Body of pancreas (tissue), 2 donors: Measurements from ENCODE around the genes DEFB116 and TM9SF4.

DNA sequence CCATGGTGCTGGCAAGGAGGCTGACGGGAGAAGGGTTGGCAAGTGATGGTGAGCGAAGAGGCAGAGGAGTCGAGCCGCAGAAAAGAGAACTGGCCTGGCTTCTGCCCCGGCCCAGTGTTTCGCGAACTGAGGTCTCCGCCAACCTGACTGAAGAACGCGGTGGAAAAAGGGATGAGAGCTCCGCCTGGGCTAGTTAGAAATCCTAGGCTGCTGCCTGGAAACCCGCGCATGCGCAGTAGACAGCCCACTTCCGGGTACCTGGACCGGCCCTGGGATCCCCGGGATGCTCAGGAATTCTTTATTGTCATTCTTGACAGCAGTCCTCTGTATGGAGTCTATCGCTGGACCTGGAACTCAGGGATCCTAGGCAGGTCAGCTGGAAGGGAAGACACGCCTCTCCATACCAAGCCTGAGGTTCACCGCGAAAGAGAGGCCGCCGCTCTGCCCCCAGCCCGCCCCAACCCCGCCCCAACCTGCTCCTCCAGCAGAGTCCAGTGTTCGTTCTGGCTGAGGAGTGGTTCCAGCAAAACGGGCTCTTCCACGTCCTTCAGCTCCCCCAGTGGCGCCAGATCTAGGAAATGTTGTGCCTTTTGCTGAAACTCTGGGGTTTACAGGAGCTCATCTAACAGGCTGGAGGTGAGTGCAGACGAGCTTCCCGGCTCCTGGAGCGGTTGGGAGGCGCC, 1379.2 kb upstream of the DEFB115 start:
- PRO-cap: no peak
- RAMPAGE, long total RNA, 2 experiments: no peak in any of the 2 experiments

DNA sequence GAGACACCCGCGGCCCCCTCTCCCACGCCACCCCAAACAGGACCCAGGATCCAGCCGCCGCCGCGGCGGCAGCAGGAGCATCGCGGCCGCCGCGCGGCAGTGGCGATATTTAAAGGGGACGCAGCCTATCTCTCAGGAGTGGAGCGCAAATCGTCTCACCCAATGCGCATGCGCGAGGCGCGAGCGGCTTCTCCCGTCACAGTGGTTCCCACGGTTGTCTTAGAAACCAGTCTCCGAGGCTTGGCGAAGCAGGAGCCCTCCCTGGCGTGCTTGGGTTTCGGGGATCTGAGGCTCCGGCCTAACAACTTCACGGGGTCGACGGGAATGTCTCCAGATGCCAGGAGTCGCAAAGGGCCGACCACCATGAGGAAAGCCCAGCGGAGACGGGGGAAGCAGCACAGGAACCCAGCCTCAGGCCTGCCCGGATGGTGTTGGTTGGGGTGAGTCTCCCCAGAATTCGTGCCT, 973.4 kb upstream of the DEFB115 start:
- PRO-cap: no peak
- RAMPAGE, long total RNA, 2 experiments: no peak in any of the 2 experiments

DNA sequence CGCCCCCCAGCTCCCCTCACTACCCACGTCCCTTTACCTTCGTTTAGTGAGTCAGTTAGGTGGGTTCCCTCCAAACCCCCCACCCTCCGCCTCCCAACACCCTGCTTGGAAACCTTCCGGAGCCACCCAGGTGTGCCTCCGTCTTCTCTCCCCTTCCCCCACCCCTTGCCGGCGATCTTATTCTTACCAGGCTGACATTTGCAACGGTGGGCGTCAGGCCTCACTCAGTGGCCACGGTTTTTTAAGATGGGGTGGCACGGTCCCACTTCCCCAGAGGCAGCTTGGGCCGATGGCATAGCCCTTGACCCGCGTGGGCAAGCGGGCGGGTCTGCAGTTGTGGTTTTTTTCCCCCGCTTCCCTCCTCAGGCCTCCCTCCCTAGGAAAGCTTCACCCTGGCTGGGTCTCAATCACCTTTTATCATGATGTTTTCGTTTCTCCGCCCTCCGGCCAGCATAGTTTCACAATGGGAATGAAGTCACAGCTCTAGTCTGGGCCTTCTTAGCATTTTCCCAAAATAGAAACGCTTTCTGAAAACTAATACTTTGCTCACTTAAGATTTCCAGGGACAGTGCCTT, 345.0 kb upstream of the DEFB115 start:
- PRO-cap: no peak
- RAMPAGE, long total RNA, 2 experiments: no peak in any of the 2 experiments

GRCh38 chr20:31308479-31308823, at the start of gene DEFB116:
DEFB116 (minus strand) TSS chr20:31308585.
- PRO-cap: no peak
- RAMPAGE, long total RNA, 2 experiments: no peak in any of the 2 experiments

- PRO-cap: no peak
- RAMPAGE, long total RNA, 2 experiments: no peak in any of the 2 experiments
Measured at GRCh38 chr20:31515493-31516608, 1.6 kb downstream of the HM13 start.

DNA sequence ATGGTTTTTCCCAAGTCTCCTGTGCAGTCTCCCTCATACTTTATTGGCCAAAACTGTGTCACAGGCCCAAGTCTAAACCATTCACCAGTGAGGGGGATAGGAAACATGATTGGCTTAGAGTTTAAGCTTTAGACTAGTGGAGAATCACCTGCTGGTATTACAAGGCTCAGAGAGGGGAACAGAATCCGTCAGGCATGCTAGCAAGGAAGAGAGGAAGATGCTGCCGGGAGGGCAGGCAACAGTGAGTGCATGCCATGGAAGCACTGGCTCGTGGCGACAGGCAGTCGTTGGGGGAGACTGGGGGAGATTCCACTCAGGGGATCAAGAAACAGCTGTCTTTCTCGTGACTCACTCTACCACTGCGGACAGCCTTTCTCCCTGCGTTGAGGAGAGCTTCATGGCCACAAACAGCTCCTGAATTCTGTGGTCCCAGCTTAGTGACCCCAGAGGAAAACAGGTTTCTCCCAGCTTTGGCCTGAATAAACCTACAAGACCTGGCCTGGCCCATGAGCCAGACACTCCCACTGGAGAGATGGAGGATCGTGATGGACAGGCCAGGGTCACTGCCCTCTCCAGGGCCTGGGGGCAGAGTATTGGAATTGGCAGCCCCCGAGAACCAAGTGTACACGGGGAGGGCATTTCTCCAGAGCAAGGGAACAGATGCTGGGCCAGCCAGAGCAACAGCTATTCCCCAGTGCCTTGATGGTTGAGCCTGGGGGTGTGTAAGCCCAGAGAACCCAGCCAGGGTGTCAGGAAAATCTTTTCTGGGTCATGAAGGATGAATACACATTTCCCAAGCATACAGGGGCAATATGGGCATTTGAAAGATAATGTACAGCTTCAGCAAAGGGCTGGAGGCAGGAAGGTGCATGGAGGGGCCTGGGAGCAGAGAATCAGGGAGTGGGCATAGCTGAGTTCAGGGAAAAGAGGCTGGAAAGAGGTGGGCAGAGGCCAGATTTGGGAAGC, 4.5 kb downstream of the MCTS2 start:
- PRO-cap: no peak
- RAMPAGE, long total RNA, 2 experiments: no peak in any of the 2 experiments

DNA sequence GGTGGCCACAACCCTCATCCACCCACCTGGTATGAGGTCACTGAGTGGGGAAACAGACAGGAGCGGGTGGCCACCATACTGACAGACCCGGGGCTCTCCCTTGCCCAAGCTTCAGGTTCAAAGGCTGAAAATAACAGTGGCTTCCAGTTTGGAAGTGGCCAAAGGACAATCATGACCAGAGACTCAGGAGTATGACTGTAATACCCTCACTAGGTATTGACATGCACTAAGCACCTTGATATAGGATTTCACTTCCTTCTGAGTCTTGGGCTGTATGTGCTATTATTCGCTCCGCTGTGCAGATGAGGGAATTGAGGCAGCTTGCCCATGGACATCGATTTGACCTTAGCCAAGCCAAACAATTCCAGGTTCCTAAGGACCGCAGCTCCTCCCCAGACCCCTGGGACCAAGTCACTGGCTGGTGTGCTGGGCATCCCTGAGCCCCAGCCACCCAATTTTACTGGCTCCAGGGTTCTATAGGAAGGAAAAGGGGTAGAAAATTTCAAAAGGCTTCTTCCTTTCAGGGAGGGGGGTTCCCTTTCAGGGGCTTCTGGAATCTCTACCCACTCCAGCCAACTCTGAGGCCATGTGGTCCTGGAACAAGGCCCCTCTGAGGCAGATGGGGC, 23.1 kb downstream of the MCTS2 start:
- PRO-cap: no peak
- RAMPAGE, long total RNA, 2 experiments: no peak in any of the 2 experiments

- PRO-cap: no peak
- RAMPAGE, long total RNA, 2 experiments: no peak in any of the 2 experiments
Measured at GRCh38 chr20:31594255-31594689, 10.8 kb upstream of the ID1 start.

GRCh38 chr20:31674835-31675628, 37.3 kb downstream of the COX4I2 start:
- PRO-cap: unidirectional peak, minus-strand start at chr20:31675007
- RAMPAGE, long total RNA, 2 experiments: no peak in any of the 2 experiments

DNA sequence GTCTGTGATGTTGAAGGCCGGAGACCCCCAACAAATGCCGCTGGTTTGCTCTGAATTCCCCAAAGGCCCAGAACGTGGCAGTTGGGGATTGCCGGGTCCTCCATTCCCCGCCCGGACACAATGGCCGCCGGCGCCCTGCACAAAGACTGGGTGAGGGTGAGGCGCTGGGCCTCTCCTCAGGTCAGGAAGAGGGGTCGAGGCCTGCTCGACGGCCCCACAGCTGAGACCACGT, 419 bp upstream of the BCL2L1 start:
- PRO-cap: bidirectional peak, plus-strand start at position 103 of the sequence, minus-strand start at position 148 of the sequence
- RAMPAGE, long total RNA, 2 experiments: no peak in any of the 2 experiments

DNA sequence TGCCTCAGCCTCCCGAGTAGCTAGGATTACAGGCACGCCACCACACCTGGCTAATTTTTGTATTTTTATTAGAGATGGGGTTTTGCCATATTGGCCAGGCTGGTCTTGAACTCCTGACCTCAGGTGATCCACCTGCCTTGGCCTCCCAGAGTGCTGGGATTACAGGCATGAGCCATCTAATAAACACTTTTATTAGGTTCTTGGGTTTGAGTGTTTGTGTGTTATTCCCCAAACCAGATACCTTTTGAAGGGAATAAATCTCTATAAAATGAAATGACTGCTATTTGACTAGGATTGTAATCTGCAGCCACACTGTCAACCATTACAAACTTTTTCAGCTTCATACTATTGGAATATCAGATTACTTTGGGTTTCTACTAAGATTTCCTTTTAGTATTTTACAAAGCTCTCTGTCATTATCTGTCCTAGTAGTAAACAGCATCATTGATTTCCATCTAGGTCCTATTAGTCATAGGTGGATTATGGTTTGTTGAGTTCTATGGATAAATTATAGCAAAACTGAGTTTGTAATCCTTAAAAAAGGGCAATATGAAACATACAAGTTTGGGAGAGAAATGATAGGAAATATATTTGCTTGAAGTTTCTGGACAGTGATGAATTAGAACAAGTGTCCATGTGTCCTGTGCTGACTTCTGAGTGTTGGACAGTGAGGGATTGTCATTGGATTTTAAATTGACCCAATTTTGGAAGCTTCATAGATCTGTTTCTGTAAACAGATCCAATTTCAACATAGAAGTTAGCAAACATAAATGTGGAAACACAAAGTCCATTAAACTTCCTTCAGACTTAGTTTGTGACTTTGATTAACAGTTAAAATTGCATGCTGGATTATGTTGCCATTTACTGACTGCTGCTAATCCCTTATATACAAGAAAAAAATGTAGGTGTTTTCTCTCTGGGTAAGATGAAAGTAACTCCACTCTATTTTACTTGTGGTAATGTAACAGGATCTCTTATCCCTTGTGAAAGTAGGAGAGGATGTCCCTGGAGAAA, 6.7 kb downstream of the TPX2 start:
- PRO-cap: no peak
- RAMPAGE, long total RNA, 2 experiments: no peak in any of the 2 experiments

DNA sequence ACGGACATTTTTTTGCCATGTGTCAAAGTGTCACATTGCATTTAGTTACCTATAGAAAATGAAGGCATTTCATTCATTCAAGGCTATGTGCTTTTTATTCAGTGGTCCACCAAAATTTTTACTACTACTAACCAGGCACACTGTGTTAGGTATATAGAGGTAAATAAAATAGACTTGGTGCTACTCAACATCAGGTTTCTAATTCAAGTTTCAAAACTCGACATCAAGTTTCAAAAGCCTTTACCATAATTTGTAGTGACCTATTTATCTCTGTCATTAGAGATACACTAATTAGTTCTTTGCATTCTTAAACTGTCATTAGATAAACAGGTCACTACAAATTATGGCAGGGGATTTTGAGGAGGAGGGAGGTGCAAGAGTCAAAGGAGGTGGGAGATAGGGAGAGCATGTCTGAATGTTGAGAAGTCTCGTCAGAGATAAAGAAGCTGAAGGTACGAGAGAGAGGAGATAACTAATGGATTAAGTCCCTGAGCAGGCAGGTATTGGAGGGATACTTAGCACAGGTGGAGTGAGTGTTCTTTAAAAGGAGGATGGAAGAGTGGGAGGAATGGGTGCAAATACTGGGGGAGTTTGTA, 39.8 kb upstream of the MYLK2 start:
- PRO-cap: no peak
- RAMPAGE, long total RNA, 2 experiments: no peak in any of the 2 experiments

- PRO-cap: no peak
- RAMPAGE, long total RNA, 2 experiments: no peak in any of the 2 experiments
Measured at GRCh38 chr20:31806514-31807053, 12.6 kb upstream of the MYLK2 start.

GRCh38 chr20:31833707-31834399, 11.6 kb downstream of the FOXS1 start:
- PRO-cap: no peak
- RAMPAGE, long total RNA, 2 experiments: no peak in any of the 2 experiments

DNA sequence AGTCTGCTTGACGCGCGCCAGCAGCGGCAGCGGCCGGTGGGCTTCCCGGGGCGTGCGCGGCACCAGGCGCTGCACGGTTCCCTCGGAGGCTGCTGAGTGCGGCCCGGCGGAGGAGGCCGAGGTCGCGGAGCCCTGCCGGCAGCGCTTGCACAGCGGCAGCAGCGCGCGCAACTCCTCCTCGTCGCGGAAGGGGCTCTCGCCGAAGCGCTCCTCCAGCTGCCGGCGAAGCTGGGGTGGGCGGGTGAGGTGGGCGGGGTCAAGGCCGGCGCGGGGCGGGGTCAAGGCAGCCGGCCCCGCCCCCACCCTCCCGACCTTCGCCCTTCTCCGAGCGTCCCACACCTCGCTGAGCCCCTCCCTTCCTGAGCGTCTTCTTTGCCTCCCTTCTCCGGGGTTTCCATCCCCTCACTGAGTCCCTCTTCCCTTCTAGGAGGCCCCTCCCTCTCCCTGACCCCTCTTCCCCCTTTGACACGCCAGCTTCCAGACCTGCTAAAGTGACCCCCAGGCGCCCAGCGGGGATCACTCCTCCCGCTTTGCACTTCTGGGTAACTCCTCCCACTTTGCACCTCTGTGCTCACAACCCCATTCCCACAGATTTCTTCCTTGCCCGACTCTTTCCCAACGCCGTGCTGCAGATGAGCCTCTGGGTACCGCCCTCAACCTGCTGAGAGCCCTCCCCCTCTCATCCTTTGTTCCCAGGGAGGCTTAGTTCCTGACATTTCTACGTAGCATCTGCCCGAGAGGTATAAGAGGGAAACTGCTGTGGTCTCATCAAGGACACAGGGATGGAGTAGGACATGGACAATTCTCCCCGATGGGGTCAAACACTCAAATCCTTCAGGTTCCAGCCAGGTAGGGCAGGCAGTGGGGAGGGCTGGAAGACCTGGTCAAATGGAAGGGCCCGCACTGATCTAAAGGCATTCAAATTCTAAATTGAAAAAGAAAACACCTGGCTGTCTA, 8.6 kb downstream of the DUSP15 start:
- PRO-cap: unidirectional peak, minus-strand start at position 177 of the sequence
- RAMPAGE, long total RNA, 2 experiments: no peak in any of the 2 experiments

GRCh38 chr20:32031346-32032011, 20.6 kb upstream of the HCK start:
- PRO-cap: no peak
- RAMPAGE, long total RNA, 2 experiments: no peak in any of the 2 experiments

DNA sequence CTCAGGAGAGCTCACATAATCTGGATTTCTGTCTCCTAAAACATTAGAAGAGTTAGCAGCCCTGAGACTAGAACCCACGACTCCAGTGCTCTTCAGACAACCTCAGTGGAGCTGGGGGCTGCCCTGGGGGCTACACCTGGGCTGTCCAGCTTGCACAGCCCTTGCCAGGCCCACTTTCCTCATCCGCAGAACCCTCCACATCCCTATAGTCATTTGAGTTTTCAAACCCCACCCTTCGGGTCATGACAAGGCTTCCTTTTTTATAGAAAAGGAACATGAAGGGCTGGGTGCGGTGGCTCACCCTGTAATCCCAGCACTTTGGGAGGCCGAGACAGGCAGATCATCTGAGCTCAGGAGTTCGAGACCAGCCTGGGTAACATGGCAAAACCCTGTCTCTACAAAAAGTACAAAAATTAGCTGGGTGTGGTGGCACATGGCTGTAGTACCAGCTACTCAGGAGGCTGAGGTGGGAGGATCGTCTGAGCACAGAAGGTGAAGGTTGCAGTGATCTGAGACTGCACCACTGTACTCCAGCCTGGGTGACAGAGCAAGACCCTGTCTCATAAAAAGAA, 5.1 kb downstream of the HCK start:
- PRO-cap: no peak
- RAMPAGE, long total RNA, 2 experiments: no peak in any of the 2 experiments

DNA sequence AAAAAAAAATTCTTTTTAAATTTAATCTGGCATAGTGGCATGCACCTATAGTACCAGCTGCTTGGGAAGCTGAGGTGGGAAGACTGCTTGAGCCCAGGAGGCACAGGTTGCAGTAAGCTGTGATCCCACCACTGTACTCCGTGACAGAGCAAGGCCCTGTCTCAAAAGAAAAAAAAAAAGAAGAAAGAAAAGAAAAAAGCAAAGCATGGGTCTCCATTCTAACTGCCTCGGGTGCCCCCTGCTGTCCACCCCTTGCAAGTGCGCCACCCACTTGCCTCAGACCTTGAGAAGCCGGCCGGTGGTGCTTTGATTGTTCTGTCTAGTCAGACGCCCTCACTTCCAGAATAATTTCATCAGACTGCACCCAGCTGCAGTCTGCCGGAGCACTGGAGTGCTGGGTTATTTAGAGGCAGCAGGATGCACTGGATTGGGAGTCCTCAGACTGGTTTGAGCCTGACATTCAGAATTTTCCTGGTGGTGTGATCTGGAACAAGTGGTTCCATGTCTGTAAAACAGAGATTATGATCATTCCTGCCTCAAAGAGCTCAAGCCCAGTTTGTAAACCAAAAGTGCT, 17.6 kb upstream of the TM9SF4 start:
- PRO-cap: no peak
- RAMPAGE, long total RNA, 2 experiments: no peak in any of the 2 experiments

DNA sequence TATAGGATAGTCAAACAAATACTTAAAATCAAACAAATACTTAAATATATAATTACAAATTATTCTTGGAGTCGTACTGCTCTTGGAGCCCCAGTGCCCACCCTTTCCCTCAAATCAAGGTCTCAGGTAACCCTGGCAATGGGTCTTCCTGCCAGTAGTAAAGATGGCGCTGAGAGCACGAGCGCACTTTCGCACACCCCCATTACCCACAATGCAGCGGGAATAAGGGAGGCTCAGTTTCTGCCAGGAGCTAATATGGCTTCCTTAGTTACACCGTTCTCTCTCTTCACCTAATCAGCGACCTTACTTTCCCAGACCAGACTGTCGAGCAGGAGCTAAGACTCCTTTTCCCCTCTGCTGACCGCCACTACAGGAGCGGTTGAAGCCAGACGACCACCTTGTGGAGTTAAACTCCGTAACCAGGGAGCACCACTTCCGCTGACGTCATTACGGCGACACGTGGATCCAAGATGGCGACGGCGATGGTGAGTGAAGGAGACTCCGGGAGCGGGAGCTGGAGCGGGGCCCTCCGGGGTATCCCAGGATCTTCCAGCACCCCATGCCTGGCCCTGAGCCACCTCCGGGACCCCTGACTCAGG, at the start of gene TM9SF4:
TSS of gene TM9SF4 (plus strand) at position 444 of the 599 bp plus-strand sequence.
- PRO-cap: unidirectional peak, plus-strand start at position 458 of the sequence
- RAMPAGE, long total RNA, 2 experiments: start-site peak on the plus strand in 2 of 2 experiments, centred at positions 460 to 462 of the sequence, 174 to 239 reads per replicate

GRCh38 chr20:32184675-32185476, 22.7 kb downstream of the PLAGL2 start:
- PRO-cap: no peak
- RAMPAGE, long total RNA, 2 experiments: no peak in any of the 2 experiments